ENCODE measurements around a stretch of chr6.

DNA sequence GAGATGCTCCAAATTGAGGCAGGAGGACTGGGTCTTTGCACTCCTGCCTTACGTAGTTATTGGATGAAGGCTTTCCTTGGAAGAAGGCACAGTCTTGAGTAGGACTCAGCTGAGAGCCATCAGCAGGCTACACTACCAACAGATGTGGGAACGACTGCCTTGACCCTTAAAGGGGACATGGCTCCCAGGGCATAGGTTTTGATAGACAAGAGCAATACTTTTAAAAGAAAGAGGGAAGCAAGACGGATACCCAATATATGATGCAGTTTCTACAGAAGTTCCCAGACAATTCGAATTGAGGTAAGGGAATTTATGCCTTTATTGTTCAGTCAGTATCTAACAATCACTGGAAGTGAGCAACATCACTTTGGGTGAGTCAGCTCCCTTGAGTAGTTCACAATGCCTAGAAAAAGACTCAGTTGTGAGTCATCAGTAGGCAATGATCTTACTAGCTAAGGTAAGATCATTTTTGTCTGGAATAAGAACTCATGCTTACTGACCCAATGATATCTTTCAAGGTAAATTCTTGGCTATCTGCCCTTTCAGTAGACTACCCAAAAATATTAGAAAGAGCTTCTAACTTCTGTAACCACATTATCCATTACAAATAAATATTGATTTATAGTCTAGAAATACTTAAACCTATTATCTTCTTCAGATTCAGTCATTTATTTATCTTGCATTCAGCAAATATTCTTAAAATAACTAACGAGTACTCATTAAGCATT lies 390.9 kb downstream of the GJA1 start:
- PRO-cap, result no peak

DNA sequence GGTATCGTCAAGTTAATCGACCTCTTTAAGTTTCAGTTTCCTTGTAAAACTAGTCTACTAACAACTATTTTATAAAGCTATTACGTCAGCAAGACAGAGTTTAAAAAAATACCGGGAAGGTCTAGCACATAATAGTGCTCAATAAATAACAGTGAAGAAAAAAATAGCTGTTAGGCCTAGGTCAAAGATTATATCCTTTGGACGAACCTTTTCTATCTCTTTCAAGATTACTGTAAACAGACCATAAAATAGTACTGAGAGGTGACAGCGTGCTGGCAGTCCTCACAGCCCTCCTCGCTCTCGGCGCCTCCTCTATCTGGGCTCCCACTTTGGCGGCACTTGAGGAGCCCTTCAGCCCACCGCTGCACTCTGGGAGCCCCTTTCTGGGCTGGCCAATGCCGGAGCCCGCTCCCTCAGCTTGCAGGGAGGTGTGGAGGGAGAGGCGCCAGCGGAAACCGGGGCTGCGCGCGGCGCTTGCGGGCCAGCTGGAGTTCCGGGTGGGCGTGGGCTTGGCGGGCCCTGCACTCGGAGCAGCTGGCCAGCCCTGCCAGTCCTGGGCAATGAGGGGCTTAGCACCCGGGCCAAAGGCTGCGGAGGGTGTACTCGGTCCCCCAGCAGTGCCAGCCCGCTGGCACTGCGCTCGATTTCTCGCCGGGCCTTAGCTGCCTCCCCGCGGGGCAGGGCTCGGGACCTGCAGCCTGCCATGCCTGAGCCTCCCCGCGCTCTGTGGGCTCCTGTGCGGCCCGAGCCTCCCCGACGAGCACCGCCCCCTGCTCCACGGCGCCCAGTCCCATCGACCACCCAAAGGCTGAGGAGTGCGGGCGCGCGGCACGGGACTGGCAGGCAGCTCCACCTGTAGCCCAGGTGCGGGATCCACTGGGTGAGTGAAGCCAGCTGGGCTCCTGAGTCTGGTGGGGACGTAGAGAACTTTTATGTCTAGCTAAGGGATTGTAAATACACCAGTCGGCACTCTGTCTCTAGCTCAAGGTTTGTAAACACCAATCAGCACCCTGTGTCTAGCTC lies 119.0 kb upstream of the HSF2 start:
- PRO-cap, result no peak

- PRO-cap, result no peak
Observed at GRCh38 chr6:124980919-124981748, 18.9 kb downstream of the RNF217 start.

DNA sequence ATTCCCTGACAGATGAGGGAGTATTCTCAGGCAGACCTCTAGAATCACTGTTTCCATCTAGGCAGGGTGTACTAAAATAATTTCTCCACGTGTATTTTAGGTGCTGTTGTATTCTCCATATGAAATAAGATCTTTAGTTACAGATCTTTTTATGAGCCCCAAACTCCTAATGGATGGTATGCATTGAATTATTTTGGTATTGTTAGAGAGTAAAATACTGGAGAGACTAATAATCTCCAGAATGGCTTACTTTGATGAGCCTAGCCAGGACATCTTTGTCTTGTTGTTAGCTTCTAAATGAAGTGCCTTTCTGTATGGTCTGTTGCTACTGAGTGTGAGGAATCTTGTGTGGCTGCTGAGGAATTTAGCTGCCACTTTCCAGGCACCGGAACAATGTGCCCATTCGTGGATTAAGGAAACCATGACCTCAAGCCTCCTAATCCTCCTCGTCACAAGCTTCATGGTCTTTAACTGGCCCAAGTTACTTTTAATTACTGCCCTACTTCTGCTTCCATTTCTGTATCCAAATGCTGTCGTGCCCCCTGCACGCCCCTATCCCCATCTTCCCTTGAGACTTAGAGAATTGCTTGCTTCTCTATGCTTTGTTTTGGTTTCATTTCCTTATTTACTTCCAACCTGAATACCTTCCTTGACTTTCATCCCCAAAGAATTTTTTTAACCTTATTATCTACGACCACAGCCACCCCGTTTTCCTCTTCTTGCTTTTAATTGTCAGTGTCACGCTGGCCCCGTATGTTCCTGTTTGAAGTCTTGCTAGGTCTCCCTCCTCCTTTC lies 39.9 kb downstream of the RNF217 start:
- PRO-cap, result no peak

DNA sequence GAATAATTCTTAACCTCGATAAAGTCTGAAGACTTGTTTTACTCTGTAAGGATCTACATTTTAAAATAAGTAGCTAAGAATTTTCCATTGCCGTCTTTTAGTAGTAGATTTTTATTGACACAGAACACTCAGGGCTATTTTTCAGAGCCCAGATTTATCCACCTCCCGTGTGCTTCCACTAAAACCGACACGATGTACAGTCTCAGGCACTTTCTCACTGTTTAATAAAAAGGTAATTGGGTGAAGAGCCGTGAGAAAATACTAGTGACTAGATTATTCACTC lies 12.1 kb upstream of the HDDC2 start:
- PRO-cap, result no peak

DNA sequence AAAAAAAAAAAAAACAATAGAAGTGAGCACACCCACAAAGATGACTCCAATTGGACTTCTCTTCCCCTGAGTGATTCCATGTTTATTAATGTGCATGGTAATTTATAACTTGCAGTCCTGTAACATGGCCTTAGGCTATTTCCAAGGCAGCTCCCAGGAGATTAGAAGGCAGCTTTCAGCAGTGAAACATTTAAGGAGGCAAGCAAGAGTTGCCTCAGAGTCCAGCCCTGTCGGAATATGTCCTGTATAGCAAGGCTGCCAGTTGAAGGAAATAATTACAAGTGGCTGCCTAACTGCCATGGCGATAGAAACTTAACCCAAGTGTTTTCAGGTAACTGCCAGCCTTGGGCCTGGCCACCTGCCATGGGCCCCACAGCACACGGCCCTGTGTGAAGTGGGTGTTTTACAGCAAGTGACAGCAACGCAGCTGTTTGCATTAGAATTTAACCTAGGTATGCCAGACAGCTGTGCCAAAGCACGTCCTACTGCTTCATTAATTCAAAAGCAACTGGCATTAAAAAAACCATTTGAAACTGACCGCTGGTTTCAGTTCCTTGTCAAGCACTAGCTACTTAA lies 152.0 kb upstream of the HEY2 start:
- PRO-cap, result no peak

DNA sequence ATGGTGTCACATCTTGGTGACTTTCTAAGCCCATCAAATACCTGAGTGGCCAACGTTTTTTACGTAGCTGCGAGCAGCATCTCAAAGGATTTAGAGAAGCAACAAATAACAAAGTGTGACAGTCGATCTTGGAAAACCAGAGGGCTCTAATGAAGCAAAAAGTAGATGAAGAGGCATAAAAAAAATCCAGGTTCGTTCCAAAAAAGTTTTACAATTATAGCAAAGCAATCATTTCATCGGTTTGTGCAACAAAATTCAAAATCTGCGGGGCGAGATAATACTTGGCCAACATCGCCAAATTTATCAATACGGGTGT lies 3.3 kb upstream of the HEY2 start:
- PRO-cap, result no peak

DNA sequence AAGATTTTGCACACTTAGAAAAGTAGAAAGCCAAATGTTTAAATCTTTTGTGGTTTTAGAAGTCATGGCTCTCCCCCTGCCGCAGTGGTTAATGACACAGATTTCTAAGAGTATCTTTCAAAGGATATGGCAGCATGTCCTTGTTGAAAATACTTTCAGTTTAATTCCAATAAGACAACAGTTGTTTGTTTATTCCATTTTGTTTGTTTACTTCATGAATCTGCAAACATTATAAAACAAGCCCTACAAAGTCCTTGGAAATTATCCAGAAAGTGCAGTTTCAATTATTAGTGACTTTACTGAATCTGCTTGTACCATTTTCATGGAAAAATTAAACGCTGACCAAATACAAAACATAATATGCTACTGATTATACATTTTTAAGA lies 3.3 kb downstream of the HEY2 start:
- PRO-cap, result no peak

GRCh38 chr6:125793850-125794263 lies 3.1 kb downstream of the NCOA7 start:
- PRO-cap, result no peak

DNA sequence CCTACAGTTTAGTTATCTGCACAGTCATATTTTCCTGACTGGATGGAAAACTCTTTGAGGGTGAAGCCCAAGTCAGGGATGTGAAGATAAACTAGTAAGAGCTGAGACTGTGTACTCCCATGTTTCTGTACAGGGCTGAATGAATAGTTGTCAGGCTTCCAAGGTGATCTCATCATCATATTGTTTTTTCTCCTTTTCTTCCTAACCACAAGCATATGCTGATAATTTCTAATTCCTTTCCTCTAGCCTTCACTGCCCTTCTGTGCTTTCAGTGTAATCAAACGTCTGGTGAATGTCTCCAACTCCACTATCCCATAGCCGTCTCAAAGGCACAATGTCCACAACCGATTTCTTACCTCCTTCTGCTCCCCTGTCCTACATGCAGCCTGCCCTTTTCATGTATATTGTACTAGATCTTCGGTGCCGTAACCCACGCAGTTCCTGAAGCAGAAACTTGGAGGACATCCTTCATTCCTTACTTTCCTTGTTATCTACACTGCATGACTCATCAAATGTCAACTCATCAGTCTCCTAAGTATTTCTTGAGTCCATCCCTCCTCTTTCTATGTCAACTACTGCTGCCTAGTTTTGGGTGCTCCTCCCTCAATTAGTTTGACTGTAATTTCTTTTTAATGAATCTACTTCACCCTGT lies 21.8 kb downstream of the NCOA7 start:
- PRO-cap, result no peak

- PRO-cap, result no peak
Observed at GRCh38 chr6:125910494-125911149, 45.9 kb upstream of the HINT3 start.

DNA sequence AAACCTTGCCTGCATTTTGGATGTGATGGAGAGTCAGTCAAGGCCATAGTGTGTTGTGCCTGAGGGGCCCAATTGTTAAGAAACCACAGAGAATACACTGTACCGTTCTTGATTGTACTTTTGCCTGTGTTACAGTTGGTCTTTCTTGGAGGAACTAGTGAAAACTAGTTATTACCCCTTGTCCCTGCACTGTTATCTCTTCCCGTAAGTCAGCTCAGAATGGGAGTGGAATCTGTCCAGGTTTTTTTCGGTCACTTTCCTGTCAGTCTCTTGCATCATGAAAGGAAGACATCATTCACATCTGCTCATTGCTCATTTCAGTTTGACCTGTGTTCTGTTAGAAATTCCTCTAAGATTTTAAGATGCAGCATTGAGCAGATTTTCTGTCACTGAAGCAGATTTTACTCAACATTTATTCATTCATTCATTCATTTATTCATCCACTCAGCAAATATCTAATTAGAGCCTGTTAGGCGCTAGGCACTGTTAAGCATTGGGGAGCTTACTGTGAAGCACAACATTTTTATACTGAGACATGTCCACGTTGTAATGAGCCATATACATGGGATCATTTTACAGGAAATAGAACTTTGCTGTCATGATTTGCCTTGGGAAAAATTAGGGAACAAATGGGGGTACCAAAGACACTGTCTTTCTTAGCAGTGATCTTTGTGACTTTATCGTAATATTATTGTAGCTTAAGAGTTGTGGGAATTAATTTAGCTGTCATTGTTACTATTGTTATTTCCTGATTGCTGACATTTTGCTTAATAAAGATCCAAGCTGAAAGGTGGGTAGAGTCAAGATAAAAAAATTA lies 33.1 kb upstream of the HINT3 start:
- PRO-cap, result no peak

DNA sequence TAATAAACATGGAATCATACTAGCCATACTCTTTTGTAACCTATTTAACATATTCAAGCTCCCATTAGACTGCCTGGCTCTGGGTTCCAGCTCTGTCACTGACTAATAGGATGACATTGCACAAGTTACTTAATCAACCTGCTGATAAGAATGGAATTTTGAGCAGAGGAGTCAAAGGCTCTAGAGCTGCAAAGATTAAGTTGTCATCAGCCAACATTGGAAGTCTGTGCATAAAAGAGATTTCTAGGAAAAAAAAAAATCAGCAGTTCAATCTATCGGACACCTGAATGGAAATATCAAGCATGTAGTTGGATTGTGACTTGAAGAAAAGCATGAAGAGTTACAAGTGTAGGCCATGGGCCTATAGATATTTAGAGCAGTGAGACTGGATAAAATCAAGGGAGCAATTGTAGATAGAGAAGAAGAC lies 11.1 kb upstream of the HINT3 start:
- PRO-cap, result no peak

DNA sequence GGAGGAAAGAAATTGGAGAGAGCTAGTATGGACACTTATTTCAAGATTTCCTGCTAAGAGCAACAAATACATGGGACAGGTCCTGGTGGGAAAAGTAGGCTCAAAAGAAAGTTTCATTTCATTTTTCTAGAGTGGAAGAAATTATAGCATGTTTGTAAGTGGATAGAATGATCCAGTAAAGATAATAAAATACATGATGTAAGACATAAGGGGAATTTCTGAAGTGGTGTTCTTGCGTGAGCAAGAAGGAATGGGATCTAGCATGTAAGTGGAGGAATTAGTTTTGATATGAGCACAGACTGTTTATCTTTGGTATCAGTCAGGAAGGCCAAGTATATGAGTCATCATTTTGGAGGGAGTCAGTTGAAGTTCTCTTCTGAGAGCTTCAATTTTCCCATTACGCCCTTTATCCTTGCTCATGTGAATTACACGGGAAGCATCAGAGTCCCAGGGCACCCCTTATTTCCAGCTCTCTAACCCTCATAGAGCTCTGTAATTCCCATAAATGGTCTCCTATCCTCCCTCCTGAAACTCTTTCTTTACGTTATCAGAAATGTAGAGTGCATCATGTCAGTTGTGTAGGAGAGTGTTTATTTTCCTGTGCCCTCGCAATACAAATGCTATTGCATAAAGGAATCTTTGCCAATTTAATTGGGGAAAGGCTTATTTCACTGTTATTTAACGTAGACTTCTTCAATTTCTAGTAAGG lies 10.3 kb upstream of the HINT3 start:
- PRO-cap, result bidirectional peak, plus-strand start at position 409 of the sequence, minus-strand start at position 252 of the sequence

GRCh38 chr6:126047410-126047821 lies 61.1 kb downstream of the TRMT11 start:
- PRO-cap, result no peak

- PRO-cap, result no peak
Observed at GRCh38 chr6:126773014-126773340, 345.5 kb upstream of the RSPO3 start.

- PRO-cap, result unidirectional peak, minus-strand start at chr6:127119849
Observed at GRCh38 chr6:127119542-127120204, 1.2 kb downstream of the RSPO3 start.

DNA sequence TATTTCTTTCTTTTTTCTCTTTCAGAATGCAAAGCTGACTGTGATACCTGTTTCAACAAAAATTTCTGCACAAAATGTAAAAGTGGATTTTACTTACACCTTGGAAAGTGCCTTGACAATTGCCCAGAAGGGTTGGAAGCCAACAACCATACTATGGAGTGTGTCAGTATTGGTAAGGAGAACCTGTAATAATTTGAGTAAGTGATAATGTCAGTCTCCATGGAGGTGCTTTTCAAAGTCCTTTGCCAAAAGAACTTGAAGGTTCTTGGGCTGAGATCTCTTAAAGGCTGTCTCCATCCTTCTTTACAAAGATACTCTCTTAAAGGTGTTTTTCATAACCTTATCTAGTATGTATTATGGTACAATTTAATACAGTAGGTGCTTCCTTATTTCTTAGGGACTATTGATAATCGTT lies 31.9 kb downstream of the RSPO3 start:
- PRO-cap, result no peak

- PRO-cap, result no peak
Observed at GRCh38 chr6:127215792-127216473, 50.7 kb upstream of the RNF146 start.

- PRO-cap, result no peak
Observed at GRCh38 chr6:127343725-127344384, 446 bp upstream of the ECHDC1 start.